Airway epithelial cell (primary cell): ENCODE measurements around the genes NEK6, ADGRD2 and SCAI.

DNA sequence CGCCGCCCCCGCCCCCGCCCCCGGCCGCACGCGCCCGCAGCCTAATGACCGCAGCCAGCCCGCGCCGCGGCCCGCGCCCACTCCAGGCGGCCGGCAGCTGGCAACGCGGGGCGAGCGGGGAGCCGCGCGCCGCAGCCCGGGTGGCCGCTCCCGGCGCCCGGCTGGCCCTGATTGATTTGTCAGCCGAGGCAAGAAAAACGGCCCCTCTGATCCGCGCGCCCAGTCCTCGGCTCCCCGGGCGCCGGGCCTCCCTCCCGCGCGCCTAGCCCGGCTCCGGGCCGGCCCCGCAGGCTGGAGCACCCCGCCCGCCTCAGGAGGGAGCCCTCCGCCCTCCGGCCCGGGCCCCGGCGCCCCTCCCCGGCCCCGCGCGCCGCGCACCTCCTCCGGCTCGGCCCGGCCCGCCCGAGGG is 11.9 kb upstream of the LHX2 start:
- RAMPAGE, long total RNA: no peak

DNA sequence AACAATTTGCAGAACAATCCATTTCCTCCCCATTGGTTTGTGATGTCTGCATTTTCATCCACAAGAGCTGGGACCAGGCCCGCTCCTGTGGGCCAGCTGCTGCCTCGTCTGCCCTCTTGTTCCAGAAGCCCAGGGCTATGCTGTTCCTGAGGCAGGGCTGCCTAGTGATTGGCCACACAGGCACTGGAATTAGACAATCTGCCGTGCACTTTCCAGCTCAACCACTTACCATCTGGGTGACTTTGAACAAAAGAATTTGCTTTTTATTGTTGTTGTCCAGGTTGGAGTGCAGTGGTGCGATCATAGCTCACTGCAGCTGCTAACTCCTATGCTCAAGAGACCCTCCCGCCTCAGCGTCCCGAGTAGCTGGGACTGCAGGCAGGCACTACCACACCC is 1.3 kb upstream of the NEK6 start:
- RAMPAGE, long total RNA: no peak

DNA sequence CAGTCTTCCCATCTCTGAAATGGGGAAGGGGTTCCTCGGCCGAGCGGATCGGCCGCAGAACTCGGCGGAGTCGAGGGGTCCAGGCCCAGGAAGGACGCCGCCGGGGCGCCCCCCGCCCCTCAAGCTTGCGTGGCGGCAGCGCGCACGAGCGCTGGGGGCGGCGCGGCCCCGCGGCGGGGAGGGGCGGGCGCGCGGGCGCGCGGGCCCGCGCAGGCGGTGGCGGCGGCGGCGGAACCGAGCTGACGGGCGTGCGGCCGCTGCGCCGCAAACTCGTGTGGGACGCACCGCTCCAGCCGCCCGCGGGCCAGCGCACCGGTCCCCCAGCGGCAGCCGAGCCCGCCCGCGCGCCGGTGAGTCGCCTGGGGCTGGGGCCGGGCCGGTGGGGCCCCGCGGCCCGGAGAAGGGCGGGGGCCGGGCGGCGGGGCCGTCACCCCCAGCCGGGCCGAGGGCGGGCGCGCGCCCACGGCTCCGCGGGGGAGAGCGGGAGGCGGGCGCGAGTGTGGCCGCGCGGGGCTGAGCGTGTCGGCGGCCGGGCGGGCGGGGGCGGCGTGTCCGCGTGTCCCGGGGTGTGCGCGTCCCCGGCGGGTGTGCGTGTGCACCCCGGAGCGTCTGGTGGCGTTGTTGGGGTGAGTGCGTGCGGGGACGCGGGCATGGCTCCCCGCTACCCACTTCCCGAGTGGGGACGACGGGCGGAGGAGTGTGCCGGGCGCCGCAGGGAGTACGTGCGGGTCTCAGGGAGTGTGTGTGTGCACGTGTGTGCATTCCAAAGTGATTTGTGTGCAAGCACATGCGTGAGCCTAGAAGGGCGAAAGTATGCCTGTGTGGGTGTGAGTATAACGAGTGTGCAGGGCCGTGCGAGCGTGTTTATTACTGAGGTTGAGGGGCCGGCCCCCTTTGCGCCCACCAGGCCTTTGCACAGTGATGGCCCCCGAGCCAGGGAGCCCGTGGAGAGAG is at the start of gene NEK6:
Gene NEK6, plus strand, starts transcription at position 214 of the 954 bp plus-strand sequence.
- RAMPAGE, long total RNA: no peak

GRCh38 chr9:124259270-124260376 is 1.9 kb downstream of the NEK6 start:
- RAMPAGE, long total RNA: no peak

DNA sequence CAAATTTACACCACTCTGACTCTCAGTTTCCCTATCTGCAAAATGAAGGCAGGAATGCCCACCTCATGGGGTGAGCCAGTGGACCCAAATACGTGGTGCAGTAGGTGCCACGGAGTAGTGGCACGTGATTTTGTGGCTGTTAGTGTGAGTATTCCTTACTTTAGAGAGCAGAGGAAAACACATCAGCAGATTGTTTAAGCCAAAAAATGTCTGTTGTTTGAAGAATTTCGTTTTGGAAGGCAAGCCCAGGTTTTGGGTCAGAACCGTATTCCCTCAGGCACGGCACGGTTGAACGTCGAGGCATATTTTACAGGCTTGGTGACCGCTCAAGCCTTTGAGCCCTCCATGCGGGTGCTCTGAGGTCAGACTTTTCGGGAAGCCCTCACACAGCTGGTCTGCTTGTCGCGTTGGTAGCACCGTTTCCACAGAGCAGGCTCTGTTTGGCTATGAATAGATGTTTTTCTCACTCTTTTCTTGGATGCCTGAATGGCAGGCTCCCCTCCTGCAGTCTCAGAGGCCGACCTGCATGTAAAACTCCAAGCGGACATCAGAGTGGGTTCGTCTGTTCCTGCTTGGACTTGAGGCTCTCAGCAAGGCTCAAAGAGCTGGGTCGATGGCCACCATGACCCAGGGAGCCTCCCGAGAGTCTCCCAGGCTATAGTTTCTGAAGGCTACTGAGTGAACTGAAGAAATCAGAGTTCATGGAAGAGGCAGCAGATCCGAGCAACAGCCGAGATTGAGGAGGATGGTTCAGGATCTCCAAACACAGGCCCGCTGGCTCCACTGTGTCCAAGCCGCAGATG is 27.3 kb downstream of the NEK6 start:
- RAMPAGE, long total RNA: no peak

GRCh38 chr9:124351961-124352469 is 63.2 kb downstream of the PSMB7 start:
- RAMPAGE, long total RNA: no peak

- RAMPAGE, long total RNA: no peak
Measured at GRCh38 chr9:124385929-124386550, 29.2 kb downstream of the PSMB7 start.

DNA sequence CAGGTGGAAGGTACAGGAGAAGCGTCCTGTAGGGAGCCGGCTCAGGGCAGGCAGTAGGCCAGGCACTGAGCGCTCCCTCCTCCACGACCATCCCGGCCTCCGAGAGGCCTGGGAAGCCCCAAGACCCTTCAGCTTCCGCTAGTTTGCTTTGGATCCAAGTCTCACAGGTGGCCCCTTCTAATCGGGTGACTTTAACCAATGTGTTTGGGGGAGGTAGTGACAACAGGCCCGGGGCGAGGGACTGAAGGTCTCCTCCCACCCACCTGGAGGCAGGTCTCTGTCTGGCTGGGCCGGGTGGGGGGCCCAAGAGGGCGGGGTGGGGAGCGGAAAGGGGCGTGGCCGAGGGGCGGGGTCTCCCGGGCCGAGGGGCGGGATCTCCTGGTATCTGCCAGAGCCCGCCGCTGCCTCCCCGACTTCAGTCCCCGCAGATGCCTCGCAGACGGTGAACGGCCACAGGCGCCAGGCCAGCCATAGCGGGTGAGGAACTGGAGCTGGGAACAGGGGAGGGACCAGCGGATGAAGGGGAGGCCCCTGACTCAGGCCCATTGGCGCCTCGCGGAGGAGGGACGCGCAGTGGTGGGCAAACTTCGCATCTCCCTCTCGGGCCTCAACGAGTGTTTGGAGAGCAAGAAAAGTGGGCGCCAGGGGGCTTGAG is at the start of gene ADGRD2:
Gene ADGRD2, plus strand, starts transcription at position 418 of the 655 bp plus-strand sequence.
- RAMPAGE, long total RNA: no peak

DNA sequence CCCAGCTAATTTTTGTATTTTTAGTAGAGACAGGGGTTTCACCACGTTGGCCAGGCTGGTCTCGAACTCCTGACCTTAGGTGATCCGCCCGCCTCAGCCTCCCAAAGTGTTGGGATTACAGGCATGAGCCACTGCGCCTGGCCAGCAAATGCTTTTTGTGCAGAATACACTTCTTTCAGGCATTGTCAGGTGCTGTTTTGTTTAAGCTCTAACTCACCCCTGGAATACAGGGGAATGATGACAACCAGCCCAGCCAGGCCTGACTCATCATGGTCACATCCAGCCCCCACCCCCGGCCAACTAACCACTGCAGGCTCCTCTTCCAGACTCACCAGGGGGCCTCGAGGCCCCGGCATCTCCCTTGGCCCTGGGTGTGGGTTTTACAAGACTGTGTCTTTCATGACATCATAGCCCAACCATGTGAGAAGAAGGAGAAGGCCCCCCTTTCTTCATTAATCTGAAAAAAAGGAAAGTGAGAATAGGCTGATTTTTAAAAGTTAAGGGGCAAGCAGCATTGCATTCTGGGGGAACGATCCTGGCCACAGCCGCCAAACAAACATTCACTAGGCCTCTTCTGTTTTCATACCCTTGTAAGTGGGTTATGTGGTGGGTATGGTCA is 35.5 kb downstream of the OLFML2A start:
- RAMPAGE, long total RNA: no peak

GRCh38 chr9:124877318-124878051 is 15.6 kb downstream of the ARPC5L start:
- RAMPAGE, long total RNA: no peak

DNA sequence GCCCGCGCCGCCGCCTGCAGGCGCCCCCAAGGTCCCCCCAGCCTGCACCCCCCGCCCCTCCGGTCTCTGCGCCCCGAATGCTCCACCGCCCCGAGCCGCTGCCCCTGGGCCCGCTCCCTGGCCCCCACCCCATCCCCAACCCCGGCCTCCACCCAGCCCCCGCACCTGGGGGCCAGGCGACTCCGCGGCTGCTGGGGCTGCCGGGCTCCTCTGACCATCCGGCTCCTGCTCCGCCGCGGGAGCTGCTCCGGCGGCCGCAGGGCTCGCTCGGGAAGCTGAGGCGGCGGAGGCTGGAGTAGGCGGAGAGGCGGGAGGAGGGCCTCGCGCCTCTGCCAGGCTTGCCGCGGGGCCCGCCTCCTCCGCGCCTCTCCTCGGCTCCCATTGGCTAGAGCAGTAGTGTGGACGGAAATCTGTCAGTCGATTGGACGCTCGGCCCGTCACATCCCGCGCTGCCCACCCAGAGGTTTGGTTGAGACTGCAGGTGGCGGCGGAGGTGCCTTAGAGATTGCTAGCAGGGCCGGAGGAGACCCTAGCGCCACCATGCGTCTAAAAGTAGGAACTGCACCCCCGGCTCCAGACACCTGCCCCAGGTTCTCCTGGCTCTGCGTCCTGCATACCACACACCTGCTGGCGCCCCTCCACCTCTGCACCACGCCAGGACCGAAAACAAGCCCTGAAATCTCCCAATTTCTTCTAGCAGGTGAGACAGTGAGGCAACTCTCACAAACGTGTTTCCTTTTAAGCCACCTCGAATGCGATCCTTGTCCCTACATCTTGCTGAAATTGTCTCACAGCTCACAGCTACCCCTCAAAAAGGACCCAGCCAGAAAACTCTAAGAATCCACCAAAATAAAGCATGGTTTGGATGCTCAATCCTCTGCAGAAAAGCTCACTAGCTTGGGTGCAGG is at the start of gene SCAI:
Gene SCAI, minus strand, starts transcription at position 309 of the 908 bp plus-strand sequence.
- RAMPAGE, long total RNA: no peak

DNA sequence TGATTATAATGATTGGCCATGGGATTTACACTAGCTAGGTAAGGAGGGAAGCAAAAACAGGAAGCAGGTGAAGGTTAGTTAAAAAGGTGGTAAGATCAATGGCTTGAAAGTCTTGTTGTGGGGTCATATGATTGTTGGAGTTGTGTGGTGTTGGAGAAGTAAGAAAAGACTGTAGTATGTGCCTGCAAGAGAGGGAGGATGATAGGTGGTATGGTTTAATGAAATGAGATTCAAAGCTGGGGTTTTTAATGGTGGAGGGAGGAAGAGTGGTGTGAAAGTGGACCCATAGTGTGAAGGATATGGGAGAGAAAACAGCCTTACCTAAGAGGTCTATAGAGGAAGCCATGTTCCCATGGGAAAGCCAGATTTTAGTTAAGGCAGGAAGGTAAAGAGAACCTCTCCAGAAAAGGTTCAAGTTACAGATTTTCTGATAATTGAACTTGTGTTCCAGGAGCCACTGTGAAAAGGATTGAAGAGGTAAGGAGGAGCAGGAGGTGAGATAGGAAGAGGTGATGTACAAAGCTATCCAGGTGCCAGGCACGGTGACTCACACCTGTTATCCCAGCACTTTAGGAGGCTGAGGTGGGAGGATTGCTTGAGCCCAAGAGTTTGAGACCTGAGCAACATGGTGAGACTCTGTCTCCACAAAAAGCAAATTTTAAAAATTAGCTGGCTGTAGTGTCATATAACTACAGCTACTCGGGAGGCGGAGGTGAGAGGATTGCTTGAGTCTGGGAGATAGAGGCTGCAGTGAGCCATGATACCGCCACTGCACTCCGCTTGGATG is 30.0 kb downstream of the GAPVD1 start:
- RAMPAGE, long total RNA: no peak

- RAMPAGE, long total RNA: no peak
Measured at GRCh38 chr9:125475315-125475860, 213.8 kb downstream of the GAPVD1 start.

- RAMPAGE, long total RNA: no peak
Measured at GRCh38 chr9:125748451-125749055, 1.4 kb downstream of the PBX3 start.

DNA sequence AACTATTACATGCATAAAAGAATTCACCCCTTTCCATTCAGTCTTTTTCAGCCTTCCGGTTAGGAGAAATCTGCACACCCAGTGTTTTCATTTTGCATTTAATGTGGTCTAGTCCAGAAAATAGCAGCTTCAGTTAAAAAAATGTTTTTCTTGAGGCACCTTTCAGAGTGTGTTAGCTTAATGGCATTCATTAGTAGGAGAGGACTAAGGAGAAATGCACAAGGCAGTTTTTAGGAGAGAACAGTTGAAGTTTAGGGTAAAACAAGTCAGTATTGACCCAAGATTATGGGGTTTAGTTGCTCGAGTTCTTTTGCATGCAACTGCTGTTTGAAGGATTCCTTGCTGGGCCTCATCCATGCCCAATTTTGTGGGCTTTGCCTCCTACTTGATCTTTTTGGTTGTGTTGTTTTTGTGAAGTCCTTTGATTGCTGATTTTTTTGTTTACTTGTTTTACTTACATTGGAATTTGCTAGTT is 95.2 kb downstream of the PBX3 start:
- RAMPAGE, long total RNA: no peak

DNA sequence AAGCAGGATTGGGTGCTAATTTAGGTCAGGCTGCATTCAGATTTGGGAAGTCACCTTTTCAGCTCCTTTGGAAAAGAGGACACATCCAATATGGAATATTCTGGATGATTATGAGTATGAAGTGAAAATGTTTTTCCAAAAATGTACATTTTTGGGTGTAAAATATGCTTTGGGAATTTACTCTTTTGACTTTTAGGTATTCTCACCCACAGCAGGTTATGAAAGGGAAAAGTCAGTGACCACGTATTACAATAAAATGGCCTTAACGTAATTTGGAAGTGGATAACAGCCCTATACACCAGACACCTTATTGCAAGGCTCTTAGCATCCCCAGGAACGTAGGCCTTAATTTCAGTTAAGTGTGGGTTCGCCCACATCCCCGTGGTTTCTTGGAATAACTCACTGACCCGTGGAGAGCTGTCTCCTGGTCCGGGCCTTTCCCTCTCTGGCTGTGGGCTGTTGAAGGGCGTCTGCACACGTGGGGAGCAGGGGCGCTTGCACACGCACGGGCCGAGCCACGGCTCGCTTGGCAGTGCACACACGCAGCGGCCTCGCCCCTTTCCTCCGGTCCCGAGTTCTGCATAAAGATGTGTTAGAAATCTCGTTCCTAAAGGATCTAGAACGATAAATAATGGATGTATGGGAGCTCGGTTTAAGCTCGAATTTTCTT is 141.8 kb downstream of the PBX3 start:
- RAMPAGE, long total RNA: no peak

DNA sequence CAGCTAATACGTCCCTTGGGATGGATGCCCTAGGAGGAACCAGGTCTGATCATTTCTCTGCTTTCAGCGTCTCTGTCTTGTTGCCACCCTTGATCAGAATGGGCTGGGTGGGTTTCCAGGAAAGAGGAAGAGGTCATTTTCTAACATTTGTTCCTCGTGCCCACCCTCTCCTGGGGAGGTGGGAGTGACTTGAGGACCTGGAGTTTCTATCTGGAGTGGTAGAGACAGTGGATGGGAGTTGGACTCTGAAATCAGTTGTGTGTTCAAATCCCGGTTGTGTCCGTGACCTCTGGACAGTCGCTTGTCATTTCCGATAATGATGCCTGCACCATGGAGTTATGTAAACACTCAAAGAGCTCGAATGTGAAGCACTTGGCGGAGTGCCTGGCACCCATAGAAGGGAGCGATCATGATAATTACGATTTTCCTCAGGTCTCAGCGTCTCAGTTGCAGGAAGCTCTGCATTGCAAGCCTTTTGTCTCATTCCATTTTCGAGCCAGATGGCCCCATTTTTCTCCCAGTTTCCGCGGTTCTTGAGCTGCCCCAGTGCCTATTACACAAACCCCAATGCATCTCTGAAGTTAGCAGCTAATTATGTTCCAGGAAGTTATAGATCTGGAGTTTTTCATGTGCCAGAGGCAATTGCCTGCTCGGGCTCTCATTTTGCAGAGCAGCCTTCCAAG is 175.6 kb upstream of the MVB12B start:
- RAMPAGE, long total RNA: no peak

DNA sequence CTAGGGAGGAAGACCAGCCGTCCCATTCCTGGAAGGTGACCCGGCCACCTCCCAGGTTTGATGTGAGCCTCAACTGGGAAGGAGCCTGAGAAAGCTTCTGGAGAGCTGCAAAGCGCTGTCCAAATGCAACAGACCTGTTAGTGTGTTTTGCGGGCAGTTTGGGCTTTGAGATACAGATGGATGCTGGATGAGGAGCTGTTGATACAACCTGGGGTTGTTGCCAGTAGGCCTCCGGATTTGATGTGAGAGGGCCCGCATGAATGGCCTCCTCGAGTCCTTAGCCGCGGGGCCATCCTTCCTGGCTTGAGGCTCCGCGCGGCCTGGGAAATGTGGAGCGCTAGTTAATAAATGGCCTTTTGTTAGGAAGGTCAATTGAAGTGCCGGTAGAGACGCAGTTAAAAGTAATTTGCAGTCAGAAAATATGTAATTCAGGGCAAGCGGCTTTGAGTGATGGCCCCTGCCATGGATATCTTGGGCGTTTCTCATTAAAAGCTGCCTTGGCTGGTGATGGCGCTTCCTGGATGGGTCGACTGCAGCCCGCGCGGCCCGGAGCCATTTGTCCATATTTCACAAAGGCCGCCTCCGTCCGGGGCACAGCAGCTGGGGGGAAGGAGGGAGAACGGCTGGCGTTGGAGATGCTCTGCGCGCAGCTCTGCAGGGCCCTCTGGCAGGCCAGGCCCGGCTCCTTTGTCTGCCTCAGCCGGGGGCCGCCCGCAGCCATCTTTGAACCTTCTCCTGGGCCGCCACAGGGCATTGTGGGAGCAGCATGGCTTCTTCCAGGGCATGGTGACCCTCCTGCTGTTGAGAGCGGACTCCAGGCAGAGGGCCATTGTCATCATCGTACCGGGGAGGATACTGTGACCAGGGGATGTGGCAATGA is 11.2 kb downstream of the MVB12B start:
- RAMPAGE, long total RNA: no peak

DNA sequence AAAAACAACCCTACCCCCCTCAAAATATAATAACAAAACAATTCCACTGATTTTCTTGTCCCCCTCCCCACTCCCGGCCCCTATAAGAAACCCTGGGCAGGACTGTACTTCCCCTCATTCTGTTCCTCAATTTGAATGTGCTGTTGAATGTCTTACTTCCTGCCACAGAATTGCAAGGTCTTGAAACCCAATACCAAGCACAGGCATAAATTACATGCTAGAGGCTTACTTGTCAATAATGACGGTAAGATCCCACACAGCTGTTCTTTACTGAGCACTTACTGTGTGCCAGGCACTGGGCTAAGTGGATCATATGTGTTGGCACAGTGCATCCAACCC is 63.3 kb downstream of the MVB12B start:
- RAMPAGE, long total RNA: no peak

- RAMPAGE, long total RNA: no peak
Measured at GRCh38 chr9:126521147-126521557, 92.6 kb upstream of the LMX1B start.